Skeletal muscle tissue (tissue), 7 donors: ENCODE measurements around the genes GMNC and OSTN.

DNA sequence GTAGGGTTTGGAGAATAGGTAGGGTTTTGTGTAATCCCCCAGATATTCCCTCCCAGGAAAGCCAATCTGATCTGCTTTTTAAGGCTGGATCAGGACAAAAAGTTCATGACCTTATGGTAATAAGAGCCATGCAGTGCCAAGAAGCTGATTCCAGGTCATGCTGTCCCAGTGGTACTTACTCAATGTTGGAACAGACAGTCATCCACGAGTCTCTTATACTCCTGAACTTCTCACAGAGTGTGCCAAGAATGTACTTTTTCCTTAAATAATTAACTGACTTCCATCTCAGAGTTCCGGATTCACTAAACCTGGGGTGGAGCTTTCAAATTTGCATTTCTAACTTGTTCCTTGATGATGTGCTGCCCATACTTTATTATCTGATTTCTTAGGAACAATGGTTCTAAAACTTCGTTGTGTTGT is 3.3 kb upstream of the P3H2 start:
- PRO-cap, 3 experiments: no peak in any of the 3 experiments
- RAMPAGE, long total RNA: no peak
- RRBS, 2 experiments: no CpG with 5 or more reads among the region's 3 CpGs

DNA sequence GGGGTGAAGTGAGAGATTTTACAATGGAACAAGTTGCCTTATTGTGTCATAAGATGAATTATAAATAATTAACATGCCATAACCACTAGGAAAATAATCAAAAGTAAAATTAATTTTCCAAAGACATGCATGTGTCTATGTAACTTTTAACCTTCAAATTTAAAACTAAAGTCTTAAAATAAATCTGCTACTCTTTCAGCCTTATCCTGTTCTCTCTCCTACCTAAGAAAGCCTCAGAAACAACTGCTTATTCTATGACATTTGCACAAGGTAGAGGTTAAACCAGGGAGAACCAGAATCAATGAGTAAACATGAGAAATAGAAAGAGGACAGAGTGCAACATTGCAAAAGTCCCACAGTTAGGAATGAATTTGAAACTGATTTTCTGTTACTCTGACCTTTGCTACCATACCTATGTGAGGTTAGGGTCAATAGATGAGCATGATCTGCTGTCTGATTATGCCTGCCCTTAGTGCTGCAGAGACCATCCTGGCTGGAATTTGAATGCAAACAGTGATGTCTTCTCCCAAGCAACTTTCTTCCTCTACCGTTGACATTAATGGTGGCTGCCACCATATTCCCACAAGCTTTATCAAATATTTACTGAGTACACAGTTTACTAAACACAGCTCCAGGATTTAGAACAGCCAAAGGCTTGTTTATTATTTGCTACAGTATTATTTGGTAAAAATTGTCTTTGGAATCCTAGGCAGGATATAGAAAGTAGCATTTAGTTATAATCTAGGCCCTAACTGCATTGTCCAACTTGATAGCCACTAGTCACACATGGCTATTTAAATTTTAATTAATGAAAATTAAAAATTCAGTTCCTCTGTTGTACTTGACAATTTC is 8.7 kb upstream of the CLDN1 start:
- PRO-cap, 3 experiments: no peak in any of the 3 experiments
- RAMPAGE, long total RNA: no peak
- RRBS, 2 experiments: no CpG with 5 or more reads among the region's 1 CpG

- PRO-cap, 3 experiments: no peak in any of the 3 experiments
- RAMPAGE, long total RNA: no peak
- RRBS, 2 experiments: no CpG with 5 or more reads among the region's 5 CpGs
Measured at GRCh38 chr3:190567840-190568353, 54.0 kb downstream of the IL1RAP start.

- PRO-cap, 3 experiments: no peak in any of the 3 experiments
- RAMPAGE, long total RNA: no peak
- RRBS, 2 experiments: no CpG with 5 or more reads among the region's 12 CpGs
Measured at GRCh38 chr3:190696418-190697183, 165.9 kb downstream of the GMNC start.

- PRO-cap, 3 experiments: peak in 3 of 3 experiments; most common plus-strand start chr3:190862841 (in 2)
- RAMPAGE, long total RNA: no peak
- RRBS, 2 experiments: 2 to 4% methylated on average over 23 to 33 of the region's 65 CpGs
Measured at GRCh38 chr3:190862168-190863513, at the start of gene GMNC. TSS of gene GMNC (minus strand) at chr3:190862694.

- PRO-cap, 3 experiments: no peak in any of the 3 experiments
- RAMPAGE, long total RNA: no peak
- RRBS, 2 experiments: no CpG with 5 or more reads among the region's 1 CpG
Measured at GRCh38 chr3:191199148-191199413, at the start of gene OSTN. TSS of gene OSTN (plus strand) at chr3:191199241.

DNA sequence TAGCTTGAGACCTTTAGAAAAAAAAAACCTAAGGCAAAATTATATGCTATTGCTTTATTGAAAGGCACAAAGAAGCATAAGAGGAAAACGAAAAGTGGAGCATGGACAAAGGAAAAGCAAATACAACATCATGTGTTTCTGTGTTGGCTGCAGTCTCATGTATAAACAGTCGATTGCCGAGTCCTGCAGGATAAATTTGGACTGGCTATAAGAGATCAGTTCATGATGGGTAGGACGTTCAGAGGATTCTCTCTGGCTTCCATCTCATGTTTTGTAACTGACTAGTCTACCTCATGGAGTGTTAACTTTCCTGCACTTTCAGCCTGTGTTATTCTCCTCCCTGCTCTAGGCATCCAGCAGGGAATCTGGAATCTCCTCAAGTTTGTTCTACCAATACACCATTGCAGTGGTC is 21.8 kb upstream of the CCDC50 start:
- PRO-cap, 3 experiments: no peak in any of the 3 experiments
- RAMPAGE, long total RNA: no peak
- RRBS, 2 experiments: no CpG with 5 or more reads among the region's 4 CpGs

- PRO-cap, 3 experiments: peak in 1 of 3 experiments; most common plus-strand start chr3:191330009 (in 1); most common minus-strand start chr3:191330019 (in 1)
- RAMPAGE, long total RNA: no peak
- RRBS, 2 experiments: no CpG with 5 or more reads among the region's 14 CpGs
Measured at GRCh38 chr3:191329920-191330308, 412 bp downstream of the UTS2B start.

- PRO-cap, 3 experiments: no peak in any of the 3 experiments
- RAMPAGE, long total RNA: no peak
- RRBS, 2 experiments: no CpG with 5 or more reads among the region's 26 CpGs
Measured at GRCh38 chr3:192154990-192155606, 572.2 kb downstream of the FGF12 start.

DNA sequence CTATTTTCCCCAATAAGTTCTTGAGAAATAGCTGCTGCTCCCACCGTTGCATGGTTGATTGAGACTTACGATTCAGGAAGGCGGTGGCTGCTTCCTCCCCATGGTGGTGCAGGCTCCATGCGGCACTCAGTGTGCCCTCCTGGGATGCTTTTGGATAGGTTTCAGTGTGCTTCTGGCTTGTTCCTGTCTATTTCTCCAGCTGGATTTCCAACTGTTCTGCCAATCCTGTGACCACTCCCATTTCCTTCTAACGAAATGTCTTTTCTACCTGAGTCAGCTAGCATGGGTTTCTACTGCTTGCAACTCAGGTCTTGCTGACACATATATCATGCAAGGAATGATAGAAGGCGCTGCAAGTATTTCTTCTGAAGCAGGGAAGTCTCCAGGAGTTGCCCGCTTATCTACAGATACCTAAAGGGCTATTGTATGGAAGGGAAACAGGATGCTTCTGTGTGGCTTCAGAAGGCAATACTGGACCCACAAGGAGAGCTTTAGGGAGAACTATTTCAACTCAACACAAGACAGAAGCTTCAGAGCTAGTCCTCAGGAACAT is 244.4 kb downstream of the OPA1 start:
- PRO-cap, 3 experiments: no peak in any of the 3 experiments
- RAMPAGE, long total RNA: no peak
- RRBS, 2 experiments: no CpG with 5 or more reads among the region's 7 CpGs

- PRO-cap, 3 experiments: no peak in any of the 3 experiments
- RAMPAGE, long total RNA: no peak
- RRBS, 2 experiments: no CpG with 5 or more reads among the region's 11 CpGs
Measured at GRCh38 chr3:193871898-193872829, 263.8 kb upstream of the HES1 start.

DNA sequence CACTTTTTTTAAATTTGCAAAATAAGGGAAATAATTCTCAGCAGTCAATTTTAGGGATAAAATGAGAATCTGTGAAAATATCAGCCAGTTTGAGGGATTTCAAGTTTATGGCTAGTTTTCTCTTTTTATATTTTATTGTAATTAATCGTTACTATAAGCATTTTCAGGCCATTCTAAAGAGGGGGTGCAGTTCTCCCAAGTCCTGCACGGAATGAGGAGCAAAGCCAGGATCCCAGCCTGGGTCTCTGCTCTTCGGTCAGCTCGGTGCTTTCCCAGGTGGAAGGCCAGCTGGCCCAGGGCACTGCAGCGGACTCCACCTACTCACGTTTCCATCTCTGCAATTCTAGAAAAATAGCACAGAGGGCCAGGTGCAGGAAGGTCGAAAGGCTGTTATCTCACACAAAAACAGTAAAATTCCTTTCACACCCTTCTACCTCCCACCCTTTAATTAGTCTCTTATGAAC is 59.5 kb upstream of the HES1 start:
- PRO-cap, 3 experiments: no peak in any of the 3 experiments
- RAMPAGE, long total RNA: no peak
- RRBS, 2 experiments: no CpG with 5 or more reads among the region's 7 CpGs

- PRO-cap, 3 experiments: no peak in any of the 3 experiments
- RAMPAGE, long total RNA: no peak
- RRBS, 2 experiments: no CpG with 5 or more reads among the region's 25 CpGs
Measured at GRCh38 chr3:194130543-194131820, 5.0 kb upstream of the HES1 start.

GRCh38 chr3:194148443-194149016 is 12.6 kb downstream of the HES1 start:
- PRO-cap, 3 experiments: no peak in any of the 3 experiments
- RAMPAGE, long total RNA: no peak
- RRBS, 2 experiments: no CpG with 5 or more reads among the region's 9 CpGs

DNA sequence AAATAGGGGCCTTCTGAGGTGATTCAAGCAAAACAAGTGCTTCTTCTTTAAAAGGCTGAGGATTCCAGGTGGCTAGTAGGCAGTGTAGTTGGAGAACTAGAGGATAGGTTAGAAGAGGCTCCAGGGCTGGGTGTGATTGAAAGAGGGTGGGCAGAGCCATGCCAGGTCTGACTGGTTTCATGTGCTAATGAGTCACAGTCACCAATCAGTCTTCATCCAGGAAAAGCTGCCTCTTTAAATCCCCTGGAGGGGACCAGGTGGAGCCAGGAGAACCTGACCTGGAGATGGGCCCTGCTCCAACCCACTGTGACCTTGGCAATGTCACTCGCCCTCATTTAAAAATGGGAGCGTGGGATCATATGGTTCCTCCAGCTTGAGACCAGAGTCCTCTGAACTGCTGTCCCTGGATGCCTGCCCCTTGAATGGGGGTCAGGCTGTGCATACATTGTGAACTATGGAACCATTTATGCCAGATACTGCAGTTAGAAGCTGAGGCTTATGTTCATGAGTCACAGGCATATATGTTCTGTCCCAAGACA is 23.0 kb downstream of the HES1 start:
- PRO-cap, 3 experiments: no peak in any of the 3 experiments
- RAMPAGE, long total RNA: no peak
- RRBS, 2 experiments: no CpG with 5 or more reads among the region's 2 CpGs

GRCh38 chr3:194176650-194177000 is 40.7 kb downstream of the HES1 start:
- PRO-cap, 3 experiments: no peak in any of the 3 experiments
- RAMPAGE, long total RNA: no peak
- RRBS, 2 experiments: 24 to 28% methylated on average over 6 of the region's 13 CpGs

DNA sequence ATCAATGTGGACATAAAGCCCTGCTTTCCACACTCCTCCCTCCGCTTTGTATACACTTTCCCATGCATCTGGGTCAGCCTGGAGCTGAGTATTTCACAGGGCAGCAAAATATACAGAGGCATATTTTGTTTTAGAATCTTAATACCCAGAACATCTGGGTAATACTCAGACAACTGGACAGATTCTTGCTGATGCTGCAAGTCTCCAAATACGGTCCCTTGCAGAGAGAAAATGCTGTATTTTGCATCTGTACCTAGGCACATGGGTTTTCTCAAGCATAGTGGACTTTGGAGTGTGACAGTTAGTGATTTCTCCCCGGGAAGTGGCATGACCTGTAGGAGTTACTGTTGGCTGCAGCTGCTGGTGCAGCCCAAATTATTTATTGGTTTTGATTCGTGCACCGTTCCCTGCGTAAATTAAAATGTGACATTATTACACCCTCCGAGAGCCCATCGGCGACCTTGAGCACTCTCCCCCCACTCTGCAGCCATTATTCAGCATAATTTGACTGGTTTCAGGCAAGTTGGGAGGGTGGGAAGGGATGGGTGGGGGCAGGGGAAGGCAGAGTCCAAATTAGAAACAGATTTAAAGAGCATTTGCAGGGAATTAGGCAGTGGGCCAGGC is 100.9 kb downstream of the CPN2 start:
- PRO-cap, 3 experiments: no peak in any of the 3 experiments
- RAMPAGE, long total RNA: no peak
- RRBS, 2 experiments: no CpG with 5 or more reads among the region's 9 CpGs

DNA sequence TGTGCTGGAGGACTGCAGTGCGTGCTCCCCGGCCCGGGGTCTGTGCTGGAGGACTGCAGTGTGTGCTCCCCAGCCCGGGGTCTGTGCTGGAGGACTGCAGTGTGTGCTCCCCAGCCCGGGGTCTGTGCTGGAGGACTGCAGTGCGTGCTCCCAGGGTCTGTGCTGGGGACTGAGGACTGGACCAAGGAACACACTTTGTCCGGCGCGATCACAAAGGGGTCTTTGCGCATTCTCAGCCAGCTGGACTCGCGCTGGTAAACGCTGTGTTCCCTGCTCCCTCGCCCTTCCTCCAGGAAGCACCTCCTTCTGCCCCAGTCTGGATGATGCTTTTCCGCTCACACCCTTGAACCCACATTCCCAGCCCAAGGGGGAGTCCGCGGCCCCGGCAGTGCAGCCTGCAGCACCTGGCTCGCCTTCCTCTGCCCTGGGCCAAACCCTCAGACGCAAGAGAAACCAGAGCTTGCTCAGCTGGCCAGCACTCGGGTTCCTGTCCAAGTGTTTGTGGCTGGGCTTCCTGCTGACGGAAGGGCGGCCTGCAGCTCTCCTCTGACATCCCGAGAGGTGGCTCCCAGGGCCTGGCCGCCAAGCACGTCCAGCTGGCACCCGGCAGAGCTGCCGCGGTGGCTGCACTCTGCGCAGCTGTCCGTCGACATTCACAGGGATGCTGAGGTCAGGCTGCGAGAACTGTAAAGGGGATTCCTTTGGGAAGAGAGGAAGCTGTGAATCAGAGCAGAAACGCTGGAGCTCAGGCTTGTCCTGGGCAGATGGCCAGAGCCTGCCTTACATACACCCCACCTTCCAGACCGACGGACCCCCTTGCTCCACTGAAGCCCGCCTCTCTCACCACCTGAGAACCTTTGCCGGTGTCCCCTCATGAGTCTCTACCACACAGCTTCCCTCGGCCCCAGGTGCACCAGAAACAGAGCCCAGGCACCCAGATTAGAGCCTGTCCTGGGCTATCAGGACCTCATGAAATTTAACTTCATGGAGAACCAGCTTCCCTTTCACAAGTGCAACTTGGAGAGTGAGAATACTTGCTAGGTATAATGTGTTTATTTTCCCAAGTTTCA is 85.7 kb downstream of the CPN2 start:
- PRO-cap, 3 experiments: peak in 2 of 3 experiments; most common plus-strand start position 791 of the sequence (in 1); most common minus-strand start position 248 of the sequence (in 2)
- RAMPAGE, long total RNA: no peak
- RRBS, 2 experiments: 8 to 9% methylated on average over 1 of the region's 39 CpGs

DNA sequence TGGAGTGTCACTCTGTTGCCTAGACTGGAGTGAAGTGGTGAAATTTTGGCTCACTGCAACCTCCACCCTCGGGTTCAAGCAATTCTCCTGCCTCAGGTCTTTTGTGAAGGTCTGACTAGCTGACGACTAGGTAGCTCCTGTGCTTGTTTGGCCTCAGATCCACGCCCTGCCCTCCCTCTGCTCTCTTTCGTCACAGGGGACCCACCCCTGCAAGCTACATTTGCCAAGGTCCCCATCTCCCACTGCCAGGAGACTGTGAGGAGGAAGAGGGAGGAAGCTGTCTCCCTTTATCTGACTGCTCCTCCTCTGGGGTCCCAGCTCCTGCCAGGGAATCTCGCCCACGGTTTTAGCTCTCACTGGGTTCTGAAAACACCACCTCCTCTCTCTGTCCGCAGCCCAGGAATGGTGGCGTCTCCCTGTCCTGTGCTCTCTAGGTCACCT is 83.8 kb downstream of the CPN2 start:
- PRO-cap, 3 experiments: no peak in any of the 3 experiments
- RAMPAGE, long total RNA: no peak
- RRBS, 2 experiments: no CpG with 5 or more reads among the region's 8 CpGs

GRCh38 chr3:194274277-194274930 is 76.7 kb downstream of the CPN2 start:
- PRO-cap, 3 experiments: no peak in any of the 3 experiments
- RAMPAGE, long total RNA: no peak
- RRBS, 2 experiments: no CpG with 5 or more reads among the region's 4 CpGs